Measurements from ENCODE around the genes NDUFS6 and IRX2.

- RAMPAGE, long total RNA: no peak
- RRBS: 28% methylated on average over 5 of the region's 20 CpGs
Measured at GRCh38 chr5:1251770-1252573, 26.8 kb downstream of the SLC6A18 start.

DNA sequence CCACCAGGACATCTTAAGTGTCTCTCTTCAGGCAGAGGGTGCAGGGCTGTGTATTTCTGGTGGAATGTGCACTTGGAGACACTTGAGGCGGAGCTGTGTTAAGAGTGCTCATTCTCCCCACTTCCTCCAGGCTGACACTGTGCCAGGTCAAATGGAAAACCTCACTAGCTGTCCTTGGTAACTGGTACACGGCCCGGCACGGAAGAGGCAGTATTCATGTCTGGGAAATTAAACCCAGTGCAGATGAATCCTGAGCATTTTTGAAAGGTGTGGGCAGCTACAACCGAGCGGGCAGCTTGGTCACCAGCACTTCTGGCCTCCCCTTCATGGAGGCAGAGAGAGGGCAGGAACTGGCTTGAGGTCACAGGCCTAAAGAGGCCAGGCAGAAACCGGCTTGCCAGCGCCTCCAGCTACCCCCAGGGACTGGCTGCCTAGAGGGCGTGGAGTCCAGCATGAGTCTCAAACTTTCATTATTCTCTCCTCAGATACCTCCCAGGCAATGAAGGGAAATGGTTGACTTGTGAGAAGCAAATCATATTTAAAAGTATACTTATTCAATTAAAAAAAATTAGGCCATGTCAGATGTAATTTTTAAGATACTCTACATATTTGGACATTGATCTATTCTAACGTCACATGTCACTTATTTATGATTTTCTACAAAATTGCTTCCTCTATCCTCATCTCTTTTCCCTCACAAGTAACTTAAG lies 1.5 kb downstream of the CLPTM1L start:
- RAMPAGE, long total RNA: no peak
- RRBS: no CpG with 5 or more reads among the region's 10 CpGs

DNA sequence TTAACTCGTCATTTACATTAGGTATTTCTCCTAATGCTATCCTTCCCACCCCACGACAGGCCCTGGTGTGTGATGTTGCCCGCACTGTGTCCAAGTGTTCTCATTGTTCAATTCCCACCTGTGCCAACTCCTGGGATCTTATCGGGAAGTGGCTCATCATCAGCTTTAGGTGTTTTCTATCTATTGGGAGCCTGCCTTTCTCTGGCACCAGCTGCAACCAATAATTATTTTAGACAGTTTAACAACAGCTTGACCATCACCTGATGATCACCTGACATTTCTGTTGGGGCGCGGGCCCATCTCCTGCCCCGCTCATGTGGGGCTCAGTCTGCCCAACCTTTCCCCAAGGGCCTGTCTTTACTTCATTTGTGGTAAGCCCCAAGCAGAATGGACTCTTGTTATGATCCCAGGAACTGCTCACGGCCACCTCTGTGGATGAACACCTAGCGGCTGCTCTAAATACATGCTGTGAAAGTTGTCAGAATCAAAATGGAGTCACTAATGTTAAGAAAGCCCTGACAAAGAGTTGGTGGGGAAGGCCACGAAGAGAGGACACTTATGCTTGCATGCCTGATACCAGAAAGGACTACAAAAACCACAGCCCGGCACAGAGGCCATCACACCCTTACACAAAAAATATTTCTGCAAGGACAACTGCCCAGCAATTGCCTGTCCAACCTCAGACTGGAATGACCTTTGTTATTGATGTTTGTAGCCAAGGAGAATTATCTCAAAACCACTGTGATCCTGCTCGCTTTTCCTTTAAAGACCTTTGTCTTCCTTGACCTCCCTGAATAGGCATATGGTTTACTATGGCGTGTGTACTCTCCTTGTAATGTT lies 5.0 kb upstream of the CLPTM1L start:
- RAMPAGE, long total RNA: no peak
- RRBS: no CpG with 5 or more reads among the region's 13 CpGs

GRCh38 chr5:1460162-1460573 lies 14.9 kb upstream of the SLC6A3 start:
- RAMPAGE, long total RNA: no peak
- RRBS: no CpG with 5 or more reads among the region's 15 CpGs

GRCh38 chr5:1460574-1461407 lies 15.6 kb upstream of the SLC6A3 start:
- RAMPAGE, long total RNA: no peak
- RRBS: no CpG with 5 or more reads among the region's 12 CpGs

- RAMPAGE, long total RNA: no peak
- RRBS: no CpG with 5 or more reads among the region's 11 CpGs
Measured at GRCh38 chr5:1498101-1498638, 25.6 kb downstream of the LPCAT1 start.

GRCh38 chr5:1515808-1516186 lies 8.0 kb downstream of the LPCAT1 start:
- RAMPAGE, long total RNA: no peak
- RRBS: no CpG with 5 or more reads among the region's 4 CpGs

- RAMPAGE, long total RNA: no peak
- RRBS: 28% methylated on average over 2 of the region's 31 CpGs
Measured at GRCh38 chr5:1521579-1522727, 1.8 kb downstream of the LPCAT1 start.

- RAMPAGE, long total RNA: no peak
- RRBS: 19% methylated on average over 8 of the region's 102 CpGs
Measured at GRCh38 chr5:1594121-1595089, 70.6 kb upstream of the LPCAT1 start.

GRCh38 chr5:1800766-1801558 lies at the start of gene NDUFS6:
TSS of gene NDUFS6 (plus strand) at chr5:1801407.
- RAMPAGE, long total RNA: start-site peak on the plus strand at chr5:1801394-1801468, 4,119 and 2,349 reads in 2 replicates
- RRBS: 2% methylated on average over 37 of the region's 57 CpGs

DNA sequence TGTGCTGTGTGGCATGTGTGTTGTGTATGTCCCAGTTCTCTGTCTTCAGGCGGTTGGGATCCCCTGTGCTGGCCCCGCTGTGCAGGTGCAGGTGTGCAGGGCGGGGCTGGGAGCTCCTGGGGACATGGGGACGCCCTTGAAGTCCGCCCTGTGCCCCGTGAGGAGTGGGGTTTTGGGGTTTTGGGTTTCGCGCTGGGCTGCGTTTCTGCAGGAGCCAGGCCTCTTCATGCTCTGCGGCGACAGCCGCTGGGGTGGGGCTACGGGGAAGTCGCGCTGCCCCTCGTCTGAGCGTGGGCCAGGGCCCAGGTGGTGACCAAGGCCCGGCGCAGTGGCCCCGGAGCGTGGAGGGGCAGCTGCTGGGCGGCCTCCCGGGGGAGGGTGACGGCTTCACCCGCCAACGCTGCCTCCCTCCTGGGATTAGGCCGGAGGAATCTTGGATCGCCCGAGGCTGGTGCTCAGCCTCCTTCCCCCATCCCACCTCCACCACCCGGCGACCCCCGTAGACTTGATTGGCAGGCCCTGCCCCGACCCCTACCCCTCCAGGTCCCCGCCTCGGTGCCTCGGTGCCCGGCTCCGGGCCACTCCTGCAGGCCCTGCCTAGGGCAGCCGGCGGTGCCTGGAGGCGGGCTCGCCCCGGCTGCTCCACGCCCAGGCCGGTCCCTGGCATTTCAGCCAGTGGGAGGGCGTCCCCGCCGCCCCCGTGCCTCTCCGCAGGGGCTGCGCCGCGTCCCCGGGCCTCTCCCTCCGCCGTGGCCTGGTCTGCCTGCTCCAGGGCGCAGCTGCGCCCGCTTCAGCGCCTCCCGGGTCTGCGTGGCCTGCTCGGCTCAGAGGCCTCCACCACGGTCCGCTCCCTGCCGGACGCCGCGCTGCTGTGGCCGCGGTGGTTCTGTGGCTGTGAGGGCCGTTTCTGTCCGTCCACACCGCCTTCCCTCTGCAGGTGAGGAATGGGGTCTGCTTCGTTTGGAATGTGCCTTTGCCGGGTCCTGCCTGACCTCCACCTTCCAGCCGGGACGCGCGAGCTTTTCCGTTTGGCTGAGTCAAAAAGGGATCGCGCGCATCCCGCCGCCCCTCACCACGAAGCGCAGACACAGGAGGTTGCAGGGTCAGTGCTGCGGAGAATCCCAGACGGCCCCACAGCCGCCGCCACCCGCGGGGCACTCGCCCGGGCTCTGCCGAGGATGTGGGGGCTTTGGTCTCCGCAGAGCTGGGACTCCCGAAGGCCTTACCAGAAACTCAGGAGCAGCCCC lies 48.2 kb upstream of the IRX4 start:
- RAMPAGE, long total RNA: no peak
- RRBS: 2% methylated on average over 29 of the region's 99 CpGs

DNA sequence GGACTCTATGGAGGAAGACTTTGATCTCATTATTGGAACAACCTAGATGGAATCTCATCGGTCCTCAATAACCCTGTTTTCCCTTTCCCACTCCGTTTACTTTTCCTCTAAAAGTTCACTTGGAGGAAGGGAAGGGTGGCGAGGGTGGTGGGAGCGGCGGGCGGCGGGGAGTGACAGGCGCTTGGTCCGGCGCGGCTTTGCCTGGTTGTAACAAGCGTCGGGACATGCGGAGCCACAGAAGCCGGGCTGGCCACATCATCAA lies 396.0 kb upstream of the IRX4 start:
- RAMPAGE, long total RNA: no peak
- RRBS: 13% methylated on average over 7 of the region's 15 CpGs

DNA sequence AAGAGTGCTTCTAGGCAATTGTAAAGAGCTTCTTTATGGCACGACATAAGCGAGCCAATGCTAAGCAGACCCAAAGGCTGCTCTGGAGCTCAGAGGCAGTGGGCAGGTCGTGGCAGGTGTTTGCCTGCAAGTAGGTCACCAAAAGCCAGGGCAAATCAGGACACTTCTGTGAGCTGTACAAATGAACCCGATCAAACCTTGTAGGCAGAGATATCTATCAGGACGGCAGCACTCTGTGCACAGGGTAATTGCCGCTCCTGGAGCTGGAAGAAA lies 75.9 kb downstream of the IRX2 start:
- RAMPAGE, long total RNA: no peak
- RRBS: no CpG with 5 or more reads among the region's 6 CpGs

DNA sequence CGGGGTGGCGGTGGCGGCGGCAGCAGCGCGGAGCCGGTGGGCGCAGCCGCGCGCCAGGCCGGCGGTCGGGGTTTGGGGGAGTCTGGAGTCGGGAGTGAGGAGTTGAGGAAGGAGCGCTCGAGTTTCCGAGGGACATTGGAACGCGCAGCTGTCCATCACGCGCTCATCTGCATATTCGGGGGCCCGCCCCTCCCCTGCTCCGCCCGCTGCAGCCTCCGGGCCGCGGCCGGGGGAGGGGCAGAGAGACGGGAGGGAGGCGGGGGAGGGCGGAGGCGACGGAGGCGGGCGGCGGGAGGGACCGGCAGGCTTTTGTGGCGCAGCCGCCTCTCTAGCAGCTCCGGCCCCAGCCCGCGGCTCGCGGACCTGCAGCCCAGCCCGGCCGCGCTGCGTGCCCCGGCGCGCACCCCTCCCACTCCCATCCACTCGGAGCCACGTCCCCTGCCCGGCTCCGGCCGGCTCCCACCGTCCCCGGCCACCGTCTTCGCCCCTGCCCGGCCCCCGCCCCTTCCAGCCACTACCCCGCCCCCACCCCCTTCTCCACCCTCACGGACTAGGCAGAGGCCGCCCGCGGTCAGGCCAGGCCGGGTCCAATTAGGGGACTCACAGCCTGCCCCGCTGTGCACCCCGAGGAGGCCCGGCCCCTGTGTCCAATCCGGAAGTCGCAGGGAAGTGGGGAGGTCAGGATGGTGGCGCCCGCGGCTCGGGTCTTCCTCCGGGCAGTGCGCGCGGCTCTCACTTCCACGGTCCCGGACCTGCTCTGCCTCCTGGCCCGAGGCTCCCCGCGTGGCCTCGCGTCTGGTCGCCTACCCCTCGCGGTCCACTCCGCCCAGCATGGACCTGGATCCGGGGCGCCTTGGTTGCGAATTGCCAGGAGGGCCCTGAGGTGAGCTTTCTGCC lies at the start of gene IRX2:
Gene IRX2 (minus strand): TSS at position 96 of the 897 bp plus-strand sequence.
- RAMPAGE, long total RNA: no peak
- RRBS: 2% methylated on average over 57 of the region's 97 CpGs

DNA sequence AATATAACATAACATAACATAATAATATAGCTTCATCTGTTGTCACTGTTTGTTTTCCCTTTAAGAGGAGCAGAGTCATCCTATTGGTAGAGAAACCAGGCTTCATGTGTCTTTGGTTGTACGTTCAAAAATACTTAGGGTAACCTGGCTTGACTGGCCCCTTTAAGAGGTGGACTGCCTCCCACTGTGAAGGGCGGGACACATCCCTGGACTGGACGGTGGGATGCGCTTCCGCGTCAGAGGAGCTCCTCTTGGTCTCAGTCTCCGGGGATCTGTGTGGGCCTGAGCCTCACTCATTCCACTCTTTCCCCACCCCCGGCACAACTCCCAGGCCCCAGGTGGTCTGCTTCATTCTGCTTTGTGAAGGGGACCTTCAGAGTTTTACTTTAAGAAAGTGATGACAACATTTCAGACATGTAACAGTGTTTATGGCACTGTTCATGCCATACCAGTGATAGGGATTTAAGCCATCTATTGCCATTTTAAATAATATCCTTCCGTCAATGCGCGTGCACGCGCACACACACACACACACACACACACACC lies 601.1 kb downstream of the IRX1 start:
- RAMPAGE, long total RNA: no peak
- RRBS: 10% methylated on average over 1 of the region's 13 CpGs

- RAMPAGE, long total RNA: no peak
- RRBS: no CpG with 5 or more reads among the region's 70 CpGs
Measured at GRCh38 chr5:4865993-4867098, 273.8 kb upstream of the ADAMTS16 start.

DNA sequence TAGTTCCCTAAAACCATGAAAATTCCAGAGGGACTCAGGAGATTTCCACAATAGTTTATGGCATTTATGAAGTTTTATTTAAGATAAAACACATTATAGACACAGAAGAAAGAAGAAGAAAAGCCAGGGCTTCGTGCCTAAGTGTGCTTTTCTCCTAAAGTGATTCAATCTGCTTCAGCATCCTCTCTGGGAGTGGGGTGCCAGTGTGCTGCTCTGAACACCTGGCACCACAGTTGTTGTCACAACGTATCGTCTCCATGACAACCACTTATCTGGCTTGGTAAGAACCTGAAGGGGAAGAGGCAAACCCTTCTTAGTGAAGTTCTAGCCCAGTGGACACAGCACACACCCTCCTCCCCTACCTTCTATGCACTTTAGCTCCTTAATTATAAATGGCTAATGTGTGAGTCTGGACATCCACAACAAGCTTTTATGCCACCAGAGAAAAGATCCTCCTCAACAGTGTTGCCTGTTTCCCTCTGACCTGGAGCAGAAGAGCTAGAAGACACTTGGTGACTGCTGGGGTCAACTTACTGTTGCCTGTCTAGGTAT lies 2.0 kb downstream of the ADAMTS16 start:
- RAMPAGE, long total RNA: no peak
- RRBS: no CpG with 5 or more reads among the region's 3 CpGs

- RAMPAGE, long total RNA: no peak
- RRBS: no CpG with 5 or more reads among the region's 13 CpGs
Measured at GRCh38 chr5:5145942-5146402, 5.8 kb downstream of the ADAMTS16 start.

DNA sequence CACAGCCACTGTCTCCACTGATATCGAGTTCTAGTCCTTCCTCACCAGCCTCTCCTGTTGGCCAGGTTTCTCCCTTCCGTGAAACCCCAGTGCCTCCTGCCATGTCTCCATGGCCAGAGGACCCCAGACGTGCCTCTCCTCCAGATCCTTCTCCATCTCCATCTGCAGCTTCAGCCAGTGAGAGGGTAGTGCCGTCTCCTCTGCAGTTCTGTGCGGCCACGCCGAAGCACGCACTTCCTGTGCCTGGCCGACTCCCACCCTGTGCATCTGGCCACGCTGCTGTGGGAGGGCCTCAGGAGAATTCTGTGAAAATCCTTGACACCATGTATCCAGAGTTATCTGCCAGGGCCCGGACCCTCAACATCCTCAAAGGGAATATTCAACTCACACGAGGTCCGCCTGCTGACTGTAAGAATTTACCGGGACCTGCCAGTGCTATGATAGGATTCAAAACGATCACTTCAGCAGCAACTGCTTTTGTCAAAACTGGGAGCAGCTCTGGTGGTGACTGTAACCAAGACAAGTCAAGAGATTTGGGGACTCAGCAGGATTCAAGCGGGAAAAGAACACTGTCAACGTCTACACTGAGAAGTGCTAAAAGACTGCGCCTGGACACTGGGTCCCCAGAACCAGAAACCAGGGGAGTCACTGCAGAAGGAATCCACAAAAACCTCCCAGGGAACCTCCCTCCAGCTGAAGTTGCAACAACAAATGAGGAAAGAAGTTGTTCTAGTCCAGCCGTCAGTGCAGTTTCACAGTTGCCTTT lies 42.0 kb downstream of the ICE1 start:
- RAMPAGE, long total RNA: no peak
- RRBS: 81% methylated on average over 4 of the region's 19 CpGs

- RAMPAGE, long total RNA: no peak
- RRBS: 5% methylated on average over 8 of the region's 51 CpGs
Measured at GRCh38 chr5:6449042-6449679, 502 bp downstream of the UBE2QL1 start.

Measured in cardiac muscle cell (in vitro differentiated cells and primary cell).